Brain (tissue), 1 donor: ENCODE results near the gene CCER1.

GRCh38 chr12:89169284-89169864 is 182.9 kb downstream of the DUSP6 start:
- RRBS = no CpG with 5 or more reads among the region's 6 CpGs

- RRBS = no CpG with 5 or more reads among the region's 7 CpGs
Measured at GRCh38 chr12:89438799-89439478, 85.7 kb downstream of the GALNT4 start.

GRCh38 chr12:89451672-89452544 is 72.7 kb downstream of the GALNT4 start:
- RRBS = no CpG with 5 or more reads among the region's 12 CpGs

DNA sequence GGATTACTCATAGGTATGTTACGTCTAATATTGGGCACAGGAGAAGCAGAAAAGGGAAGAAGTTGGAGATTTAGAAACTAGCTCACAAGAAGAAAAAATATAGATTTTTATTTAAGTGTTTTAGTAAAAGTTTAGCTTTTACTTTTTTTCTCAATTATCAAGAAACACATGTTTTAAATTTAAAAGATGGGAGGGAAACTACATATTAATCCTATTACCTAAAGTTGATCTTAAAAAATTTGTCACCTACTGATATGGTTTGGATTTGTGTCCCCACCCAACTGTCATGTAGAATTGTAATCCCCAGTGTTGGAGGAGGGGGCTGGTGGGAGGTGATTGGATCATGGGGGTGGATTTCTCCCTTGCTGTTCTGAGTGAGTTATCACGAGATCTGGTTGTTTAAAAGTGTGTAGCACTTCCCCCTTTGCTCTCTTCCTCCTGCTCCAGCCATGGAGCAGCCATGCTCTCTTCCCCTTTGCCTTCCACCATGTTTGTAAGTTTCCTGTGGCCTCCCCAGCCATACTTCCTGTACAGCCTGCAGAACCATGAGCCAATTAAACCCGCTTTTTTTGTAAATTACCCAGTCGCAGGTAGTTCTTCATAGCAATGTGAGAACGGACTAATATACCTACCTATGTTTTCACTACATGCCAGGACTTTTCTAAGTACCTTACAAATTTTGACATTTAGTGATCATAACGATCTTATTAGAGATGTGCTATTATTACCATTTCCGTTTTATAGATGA is 2.5 kb upstream of the POC1B start:
- RRBS = no CpG with 5 or more reads among the region's 7 CpGs

- RRBS = 63% methylated on average over 2 of the region's 7 CpGs
Measured at GRCh38 chr12:89541622-89542785, 16.2 kb upstream of the POC1B start.

- RRBS = no CpG with 5 or more reads among the region's 4 CpGs
Measured at GRCh38 chr12:89614852-89615632, 89.2 kb upstream of the POC1B start.

DNA sequence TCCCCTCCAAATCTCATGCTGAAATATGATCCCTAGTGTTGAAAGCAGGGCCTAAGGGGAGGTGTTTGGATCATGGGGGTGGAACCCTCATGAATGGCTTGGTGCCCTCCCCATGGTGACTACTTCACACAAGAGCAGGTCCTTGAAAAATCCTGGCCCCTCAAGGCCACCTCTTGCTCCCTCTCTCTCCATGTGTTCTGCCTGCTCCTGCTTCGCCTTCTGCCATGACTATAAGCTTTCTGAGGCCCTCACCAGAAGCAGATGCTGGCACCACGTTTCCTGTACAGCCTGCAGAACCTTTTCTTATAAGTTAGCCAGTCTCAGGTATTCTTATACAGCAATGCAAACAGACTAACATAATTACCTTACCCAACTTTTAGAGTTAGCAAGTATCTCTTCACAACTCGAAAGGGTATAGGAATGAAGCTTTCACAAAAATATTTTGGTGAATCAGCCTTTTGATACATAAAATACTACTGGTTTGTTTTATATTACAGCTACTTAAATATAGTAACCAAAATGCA is 67.9 kb downstream of the ATP2B1 start:
- RRBS = no CpG with 5 or more reads among the region's 3 CpGs

DNA sequence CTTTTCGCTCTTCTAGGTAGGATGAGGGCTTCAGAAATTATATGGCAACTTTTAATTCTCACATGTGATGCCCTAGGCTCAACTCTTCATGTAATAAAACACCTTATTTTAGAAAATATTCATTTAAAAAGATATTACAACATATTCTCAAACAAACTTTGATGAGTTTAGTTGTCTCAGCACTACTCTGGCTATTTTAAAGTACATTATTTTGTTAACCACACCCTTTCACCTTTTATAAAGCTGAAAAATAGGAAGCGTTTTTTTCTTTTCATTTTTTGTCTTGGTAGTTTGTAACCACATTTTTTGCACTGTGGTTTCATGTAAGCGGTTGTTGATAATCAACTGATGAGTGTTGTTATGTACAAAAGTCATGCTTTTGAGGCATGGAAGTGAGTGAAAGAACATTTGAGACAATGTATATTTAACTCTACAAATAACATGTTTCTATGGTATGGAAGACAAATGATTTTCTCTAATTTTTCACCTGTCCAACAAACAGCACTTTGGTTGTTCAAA is 52.1 kb upstream of the ATP2B1 start:
- RRBS = no CpG with 5 or more reads among the region's 3 CpGs

DNA sequence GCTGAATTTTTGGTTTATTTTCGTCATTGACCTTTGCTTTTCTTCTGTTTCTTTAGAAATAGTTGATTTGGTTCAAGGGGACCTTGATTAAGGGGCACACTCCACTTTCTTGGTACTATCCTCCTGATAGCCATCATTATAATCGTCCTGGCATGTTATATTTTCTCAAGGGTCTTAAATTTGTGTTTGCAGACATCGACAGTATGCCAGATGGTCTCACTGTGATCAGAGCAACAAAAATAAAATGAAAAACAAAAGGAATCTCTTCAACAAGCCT is 105.6 kb downstream of the CCER1 start:
- RRBS = no CpG with 5 or more reads among the region's 3 CpGs

GRCh38 chr12:90955103-90955453 is at the start of gene CCER1:
Gene CCER1, minus strand, starts transcription at chr12:90955176.
- RRBS = no CpG with 5 or more reads among the region's 16 CpGs

DNA sequence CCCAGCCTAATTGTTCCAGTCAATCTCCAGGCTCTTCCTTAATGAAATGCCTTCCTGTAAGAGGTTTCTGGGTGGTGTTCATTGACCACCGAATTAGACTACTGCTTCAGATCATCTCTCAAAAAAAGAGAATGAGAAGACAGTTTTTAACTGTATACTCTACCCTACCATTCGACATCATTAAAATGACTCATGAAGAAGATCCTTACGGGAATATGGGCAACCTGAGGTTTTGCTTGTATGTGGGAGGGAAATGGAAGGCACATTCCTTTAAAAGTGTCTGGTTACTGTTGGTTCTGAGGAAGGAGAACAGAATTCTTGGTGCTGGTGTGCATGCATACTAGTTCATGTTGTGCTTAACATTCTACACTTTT is 2.1 kb downstream of the LUM start:
- RRBS = no CpG with 5 or more reads among the region's 3 CpGs

GRCh38 chr12:91171365-91172070 is 11.1 kb downstream of the DCN start:
- RRBS = no CpG with 5 or more reads among the region's 2 CpGs

DNA sequence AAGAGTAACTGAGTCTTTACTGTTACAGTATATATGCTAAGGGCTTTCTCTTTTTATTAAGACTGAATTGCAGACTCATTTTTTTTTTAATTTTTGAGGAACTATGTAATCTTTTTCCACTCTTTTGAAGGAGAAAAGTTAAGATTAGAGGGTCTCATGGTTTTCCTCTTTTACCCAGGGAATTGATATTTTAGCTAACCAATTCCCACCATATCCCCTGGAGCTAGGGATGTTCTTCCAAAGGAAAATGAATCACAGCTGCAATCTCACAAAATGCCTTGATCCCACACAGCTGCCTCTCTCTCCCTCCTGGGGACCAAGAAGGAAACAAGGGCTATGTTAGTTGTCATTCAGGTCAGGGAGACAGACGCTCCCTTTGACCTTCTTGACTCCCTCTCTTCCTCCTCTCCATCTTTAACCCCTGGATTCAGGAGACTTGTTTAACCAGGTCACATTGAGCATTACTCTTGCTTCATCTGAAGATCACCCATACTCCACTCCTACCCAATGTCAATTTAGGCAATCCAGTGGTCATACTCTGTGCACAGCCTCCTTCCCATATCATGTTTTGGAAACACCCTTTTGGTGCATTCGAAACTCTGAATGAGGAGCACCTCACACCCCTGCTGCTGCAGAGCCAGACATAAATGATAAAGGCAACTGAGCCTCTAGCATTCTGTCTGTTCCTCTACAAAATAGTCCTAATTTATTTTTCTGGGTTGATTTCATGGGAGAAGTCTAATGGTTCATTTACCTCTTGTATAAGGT is 9.4 kb downstream of the DCN start:
- RRBS = no CpG with 5 or more reads among the region's 2 CpGs

DNA sequence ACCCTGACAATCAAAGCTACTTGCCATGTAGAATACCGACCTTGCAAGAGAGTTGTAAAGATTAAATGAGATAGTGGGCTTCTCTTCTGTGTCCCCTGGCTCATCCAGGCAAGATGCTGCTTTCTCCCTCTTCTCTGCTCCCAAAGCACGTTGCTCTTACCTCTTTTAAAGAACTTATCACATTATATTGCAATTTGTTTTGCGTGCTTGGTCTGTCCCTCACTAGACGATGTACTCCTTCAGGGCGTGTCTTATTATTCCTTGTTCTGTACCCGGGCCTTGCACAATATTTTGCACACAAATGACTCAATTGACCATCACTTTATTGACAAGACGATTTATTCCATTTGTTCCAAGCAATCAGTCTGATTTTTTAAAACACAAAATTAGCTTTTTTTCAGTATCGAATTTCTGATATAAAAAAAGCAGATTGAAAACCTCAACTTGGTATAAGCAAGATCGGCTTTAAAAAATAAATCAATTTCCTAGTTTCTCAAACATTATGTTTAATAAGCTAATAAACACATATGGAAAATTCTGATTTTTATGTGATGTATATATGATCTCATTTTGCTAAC is 3.2 kb downstream of the DCN start:
- RRBS = no CpG with 5 or more reads among the region's 9 CpGs

DNA sequence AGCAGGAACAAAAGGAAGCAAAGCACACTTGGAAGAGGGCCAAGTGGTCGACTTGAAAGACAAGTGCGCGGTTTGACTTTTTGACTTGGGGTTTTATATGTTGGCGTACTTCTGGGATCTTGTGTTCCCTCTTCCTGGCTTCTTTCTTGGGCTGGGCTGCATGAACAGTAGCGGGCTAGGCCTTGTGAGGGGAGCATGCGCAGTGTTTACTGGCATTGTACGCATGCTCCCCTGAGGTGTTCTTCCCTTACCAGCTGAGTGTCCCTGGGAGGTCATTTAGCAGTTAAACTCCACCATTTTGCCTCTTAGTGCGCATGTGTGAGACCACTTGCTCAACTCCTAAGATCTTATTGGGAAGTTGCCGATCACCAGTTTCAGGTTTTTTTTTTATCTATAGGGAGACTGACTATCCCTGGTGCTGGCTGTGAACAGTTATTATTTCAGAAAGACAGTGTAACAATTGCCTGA is 369.5 kb upstream of the DCN start:
- RRBS = no CpG with 5 or more reads among the region's 9 CpGs

- RRBS = no CpG with 5 or more reads among the region's 1 CpG
Measured at GRCh38 chr12:91562419-91562914, 379.9 kb upstream of the DCN start.

GRCh38 chr12:92132988-92133698 is 12.5 kb downstream of the BTG1 start:
- RRBS = no CpG with 5 or more reads among the region's 2 CpGs

- RRBS = no CpG with 5 or more reads among the region's 1 CpG
Measured at GRCh38 chr12:92137694-92137993, 8.0 kb downstream of the BTG1 start.

- RRBS = no CpG with 5 or more reads among the region's 1 CpG
Measured at GRCh38 chr12:92138874-92139324, 6.7 kb downstream of the BTG1 start.